ENCODE measurements around the gene VPS36.

DNA sequence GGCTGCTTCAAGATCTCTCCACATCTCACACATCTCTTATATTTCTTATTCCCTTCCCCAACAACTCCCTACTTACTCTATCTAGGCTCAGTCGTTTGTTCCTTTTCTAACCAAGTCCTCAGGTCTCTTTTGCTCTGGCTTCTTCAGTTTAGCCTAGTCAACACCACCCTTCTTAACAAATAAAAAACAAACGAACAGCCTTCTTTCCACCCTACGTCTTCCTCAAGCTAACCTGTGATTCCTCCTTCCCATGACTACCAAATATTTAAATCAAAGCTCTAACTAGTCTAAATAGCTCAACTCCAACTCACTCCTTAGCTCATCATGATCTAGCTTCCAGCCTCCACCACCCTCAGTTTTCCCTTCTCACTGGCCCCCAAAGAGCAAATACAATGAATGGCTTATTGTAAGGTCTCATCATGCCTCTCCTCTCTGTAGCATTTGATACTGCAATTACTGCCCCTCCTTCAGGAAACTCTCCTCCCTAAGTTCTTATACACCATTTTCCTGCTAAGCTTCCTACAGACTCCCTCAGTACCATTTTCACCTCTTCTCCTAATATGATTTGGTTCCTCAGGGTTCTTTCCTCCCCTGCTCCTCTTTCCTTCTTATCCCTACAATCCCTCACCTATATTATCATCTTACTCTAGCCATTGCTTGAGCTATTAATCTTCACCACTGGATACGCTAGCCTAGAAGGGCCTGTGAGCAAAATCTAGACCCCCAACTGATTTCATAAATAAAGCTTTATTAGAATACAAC is 12.8 kb downstream of the KPNA3 start:
- PRO-cap, result no peak

GRCh38 chr13:49792855-49792917 is 204 bp upstream of the KPNA3 start:
- PRO-cap, result no peak

- PRO-cap, result no peak
Observed at GRCh38 chr13:50080876-50081452, 65.7 kb downstream of the KCNRG start.

DNA sequence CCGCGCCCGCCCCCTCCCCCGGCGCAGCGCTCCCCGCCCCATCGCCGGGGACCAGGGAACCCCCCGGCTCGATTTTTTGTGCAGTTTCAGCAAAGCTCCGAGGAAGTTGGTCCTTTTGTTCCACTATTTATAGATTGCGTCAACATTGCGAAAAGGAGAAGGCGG is 110.1 kb downstream of the KCNRG start:
- PRO-cap, result bidirectional peak, plus-strand start outside the sequence, minus-strand start at position 107 of the sequence

GRCh38 chr13:50126604-50126868 is 111.3 kb downstream of the KCNRG start:
- PRO-cap, result no peak

DNA sequence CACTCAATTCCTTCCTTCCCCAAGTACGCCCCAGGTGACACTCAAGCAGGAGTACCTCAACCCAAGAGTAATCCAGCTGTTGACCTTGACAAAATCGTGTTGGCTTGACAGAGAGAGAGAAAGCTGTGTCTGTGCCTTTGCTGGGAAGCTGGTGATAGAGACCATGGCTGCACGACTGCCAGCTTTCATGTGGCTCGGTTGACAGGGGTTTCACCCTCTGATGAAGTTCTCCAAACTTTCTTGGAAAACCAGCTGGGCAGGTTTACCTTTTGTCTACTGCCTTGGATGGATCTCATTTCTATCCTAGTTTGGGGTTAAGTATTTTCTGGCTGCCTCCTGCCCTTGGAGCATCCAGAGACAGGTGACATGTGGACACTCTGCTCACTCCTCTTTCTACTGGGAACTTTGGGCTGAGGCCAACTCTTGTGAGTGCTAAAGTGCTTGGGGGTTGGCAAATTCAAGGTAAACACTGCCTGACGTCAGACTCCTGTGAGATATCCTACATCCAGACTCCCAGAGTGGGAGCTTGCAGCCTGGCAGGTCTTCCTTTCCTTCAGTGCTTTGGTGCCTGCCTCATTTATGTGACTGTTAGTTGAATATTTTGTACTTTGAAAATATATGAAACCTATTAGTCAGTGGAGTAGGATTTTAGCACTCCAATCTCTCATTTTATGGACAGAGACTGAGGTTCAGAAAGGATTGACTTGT is 388.0 kb downstream of the KCNRG start:
- PRO-cap, result no peak

GRCh38 chr13:50810908-50811468 is 32.5 kb downstream of the DLEU7 start:
- PRO-cap, result no peak

GRCh38 chr13:50893600-50894009 is 16.0 kb upstream of the RNASEH2B start:
- PRO-cap, result no peak

- PRO-cap, result no peak
Observed at GRCh38 chr13:51380161-51380724, 40.8 kb downstream of the SERPINE3 start.

- PRO-cap, result no peak
Observed at GRCh38 chr13:51447545-51448194, 5.2 kb downstream of the INTS6 start.

GRCh38 chr13:51449060-51449412 is 3.8 kb downstream of the INTS6 start:
- PRO-cap, result no peak

DNA sequence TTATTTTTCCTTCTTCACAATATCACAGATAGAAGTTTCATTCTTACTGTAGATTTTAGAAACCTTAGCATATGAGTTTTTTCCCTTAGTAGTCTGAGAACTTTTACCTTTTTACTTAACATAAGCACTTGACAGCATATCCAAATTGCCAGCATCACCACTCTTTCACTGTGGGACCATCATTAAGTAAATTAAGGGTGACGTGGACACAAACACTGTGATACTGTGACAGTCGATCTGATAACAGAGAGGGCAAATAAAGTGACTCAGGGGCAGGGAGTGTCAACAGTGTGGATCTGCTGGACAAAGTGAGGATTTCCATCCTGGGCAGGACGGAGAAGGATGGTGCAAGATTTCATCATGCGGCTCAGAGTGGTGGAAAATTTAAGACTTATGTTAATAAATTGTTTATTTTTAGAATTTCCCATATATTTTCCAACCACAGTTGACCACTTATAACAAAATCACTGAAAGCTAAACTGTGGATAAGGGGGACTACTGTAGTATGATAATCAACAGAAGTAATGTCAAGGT is 60.0 kb upstream of the WDFY2 start:
- PRO-cap, result no peak

DNA sequence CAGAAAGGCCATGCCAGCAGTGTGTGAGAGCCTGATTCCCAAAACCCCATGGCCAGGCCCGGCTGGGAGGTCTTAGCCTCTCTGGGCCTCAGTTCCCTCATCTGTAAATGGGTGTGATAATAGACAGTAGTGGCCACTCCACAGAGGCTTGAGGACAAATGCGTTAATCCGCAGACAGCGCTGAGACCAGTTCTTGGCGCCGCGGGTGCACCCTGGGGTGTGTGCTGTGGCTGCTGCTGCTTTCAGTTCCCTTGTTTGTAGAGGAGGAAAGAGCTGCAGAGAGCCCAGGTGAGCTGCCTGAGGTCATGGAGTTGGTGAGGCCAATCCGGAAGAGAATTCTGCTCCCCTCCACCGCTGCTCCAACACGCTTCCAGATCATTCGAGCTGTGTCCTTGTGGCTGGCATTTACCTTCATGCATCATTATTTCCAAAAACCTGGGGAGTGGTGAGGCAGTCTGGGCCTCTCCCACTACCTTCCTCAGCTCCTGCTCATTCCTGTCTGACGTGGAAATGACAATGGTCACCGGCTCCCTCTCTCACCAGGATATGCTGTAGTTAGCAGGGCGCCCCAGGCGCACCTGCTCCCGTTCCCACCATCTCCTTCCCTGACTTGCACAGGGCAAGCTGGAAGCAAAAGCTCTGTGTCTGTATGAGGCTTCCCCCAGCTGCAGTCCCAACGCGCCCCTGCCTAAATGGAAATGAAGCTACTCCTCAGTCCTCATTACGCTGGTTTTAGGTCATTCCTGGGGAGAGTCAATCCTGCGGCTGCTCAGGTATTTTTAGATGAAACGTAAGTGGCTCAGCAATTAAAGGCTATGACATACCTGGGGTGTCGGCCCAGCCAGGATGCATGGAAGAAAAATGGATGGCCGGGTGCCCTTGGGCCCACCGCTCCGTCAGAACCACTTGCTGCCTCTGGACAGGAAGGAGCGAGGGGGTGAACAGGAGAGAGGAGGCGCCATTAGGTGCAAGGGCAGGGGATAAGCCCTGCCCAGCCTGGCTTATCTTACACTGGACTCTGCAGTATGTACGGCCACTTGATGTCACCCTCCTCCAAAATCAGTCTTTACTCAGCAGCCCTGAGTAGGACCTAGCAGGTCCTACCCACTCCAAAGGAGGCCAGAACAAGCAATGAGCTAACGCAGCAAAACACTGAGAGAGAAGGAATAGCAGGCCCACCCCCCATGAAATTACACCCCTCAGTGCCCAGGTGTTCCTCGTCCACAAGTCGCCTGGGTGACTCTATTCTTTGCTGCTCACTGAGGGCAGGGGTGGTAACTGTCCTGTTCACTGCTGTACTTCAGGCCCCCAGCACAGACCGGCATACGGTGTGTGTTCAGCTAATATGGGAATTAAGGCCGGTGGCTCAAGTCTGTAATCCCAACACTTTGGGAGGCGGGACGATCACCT is 32.5 kb downstream of the DHRS12 start:
- PRO-cap, result no peak

DNA sequence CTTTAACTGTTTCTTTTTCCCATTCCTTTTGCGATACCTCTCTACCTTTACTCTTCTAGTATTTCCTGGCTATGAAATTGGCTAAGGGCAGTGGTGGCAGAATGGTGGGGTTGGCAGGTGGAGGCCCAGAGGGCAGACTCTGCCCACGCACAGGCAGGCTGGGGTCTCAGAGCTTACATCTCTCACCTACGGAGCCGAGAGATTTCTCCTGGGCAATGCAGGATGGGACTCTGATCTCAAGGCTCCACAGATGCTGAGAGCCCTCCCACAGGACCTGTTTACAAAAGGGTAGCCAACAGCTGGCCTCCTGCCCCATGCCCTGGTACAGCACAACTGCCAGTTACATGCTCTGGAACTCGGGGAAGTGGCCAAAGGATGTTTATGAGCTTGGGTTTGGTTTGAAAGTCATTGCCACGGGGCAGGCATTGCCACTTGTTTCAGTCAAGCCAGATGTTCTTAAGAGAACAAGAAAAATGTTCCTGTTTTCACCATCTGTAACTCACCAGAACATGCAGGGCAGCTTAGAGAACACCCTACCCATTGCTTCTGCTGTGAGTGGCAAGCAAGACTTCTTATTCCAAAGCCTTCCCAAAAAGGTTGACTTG is 3.5 kb downstream of the DHRS12 start:
- PRO-cap, result no peak

DNA sequence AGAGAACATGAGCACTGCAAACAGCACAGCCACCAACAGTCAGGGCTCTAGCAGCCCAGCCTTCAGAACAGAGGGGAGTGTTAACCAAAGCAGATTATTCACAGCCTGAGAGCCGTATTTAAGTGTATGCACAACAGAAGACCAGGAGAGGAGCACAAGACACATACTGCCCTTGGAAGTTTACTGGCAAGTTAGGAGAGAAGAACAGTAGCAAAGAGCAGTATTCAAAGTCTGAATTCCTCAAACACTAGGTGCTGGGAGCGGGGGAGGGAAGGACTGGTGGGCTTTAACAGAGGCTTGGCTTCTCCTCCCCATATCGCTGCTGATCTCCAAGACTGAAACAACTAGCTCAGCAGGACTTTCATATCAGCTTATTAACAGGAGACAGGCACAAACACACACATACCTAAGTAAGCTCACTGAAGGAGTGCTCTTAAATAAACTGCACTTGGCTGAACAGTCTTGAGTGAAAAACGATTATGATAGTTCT is 12.2 kb downstream of the ATP7B start:
- PRO-cap, result no peak

DNA sequence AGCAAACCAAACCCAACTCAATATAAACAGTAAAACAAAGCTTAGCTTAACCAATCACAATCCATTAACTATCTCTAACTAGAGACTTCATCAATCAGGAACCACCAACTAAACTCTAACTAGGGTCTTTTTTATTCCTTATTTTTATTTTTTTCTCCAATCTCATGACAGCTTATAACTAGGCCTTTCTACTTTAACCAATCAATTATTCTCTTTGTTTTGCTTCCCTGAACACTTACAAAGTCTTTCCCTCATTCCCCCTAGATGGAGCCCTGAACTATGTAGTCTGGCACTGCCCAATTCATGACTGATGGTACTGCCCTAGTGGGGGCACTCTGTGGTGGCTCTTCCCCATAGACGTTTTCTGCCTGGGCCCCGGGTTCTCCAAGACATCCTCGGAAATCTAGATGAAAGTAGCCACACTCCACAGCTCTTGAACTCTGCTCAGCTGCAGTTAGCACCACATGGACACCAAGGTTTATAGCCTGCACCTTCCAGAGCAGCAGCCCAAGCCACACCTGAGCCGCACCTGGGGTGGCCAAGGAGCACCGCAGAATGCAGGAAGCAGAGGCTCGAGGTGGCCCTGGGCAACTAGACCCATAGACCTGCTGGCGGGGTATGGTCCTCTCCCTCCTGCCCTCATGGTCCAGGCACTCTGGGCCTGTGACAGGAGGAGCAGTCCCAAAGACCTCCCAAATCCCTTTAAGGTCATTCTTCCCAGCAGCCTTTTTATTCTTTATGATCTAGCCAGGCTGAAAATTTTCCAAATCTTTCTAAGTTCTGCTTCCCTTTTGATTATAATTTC is 6.6 kb downstream of the ATP7B start:
- PRO-cap, result no peak

DNA sequence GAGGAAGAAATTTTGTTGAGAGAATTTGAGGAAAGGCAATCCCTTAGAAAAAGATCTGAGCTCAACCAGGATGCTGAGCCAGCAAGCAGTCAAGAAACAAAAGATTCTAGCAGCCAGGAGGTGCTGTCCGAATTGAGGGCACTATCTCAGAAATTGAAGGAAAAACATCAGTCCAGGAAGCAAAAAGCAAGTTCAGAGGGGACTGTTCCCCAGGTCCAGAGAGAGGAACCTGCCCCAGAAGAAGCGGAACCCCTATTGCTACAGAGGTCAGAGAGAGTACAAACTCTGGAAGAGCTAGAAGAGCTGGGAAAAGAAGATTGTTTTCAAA is 5.5 kb downstream of the UTP14C start:
- PRO-cap, result no peak

DNA sequence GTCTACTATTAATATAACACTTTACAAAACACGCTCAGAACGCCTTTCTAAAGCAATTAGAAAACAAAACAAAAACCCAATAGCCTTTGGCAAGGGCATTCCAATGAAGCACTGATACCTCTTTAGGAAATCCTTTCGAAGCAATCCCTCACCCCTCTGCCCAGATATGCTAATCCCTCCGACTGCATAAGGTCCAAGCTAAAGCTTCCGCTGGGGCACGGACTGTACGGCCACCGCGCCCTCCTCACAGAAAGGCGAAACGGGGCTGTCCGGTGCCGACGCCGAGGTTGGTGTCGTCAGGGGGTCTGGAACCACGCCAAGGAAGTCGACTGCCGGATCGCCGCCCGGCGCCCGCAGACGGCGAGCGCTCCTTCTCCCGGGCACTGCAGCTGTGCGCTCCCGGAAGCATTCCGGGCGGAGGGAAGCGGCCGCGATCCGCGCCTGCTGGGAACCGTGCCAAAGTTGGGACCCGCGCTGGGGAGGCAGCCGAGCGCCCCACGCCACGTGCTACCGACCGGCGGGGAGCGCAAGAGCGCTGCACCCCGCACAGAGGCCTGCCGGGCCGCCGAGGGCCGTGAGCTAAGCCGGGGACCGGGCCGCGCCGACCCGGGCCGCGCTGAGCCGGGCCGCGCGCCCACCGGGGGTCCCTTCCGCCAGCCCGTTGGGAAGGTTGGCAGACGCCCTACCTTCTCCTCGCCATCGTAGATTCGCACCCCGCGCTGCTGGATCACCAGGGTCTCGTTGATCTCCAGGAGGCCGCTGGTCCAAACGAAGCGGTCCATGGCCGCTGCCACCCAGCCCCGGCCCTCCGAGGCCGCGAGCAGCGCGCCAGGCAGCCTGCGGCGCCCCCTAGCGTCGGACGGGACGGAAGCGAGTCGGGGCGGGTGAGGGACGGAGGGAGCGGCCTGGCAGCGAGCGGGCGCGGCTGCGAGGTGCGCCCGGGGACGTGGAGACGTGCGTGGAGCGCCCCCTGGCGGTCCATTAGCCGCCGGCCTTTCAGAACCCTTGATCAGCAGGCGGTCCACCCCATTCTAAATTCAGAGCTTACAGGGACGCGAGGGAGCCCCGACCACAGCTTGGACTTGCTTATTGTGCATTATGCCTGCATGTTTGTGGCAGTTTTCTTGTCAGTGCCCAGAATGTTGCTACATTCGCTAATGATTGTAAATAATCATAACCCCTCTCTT is at the start of gene VPS36:
Gene VPS36 (minus strand): TSS at position 822 of the 1,187 bp plus-strand sequence.
- PRO-cap, result unidirectional peak, minus-strand start at position 818 of the sequence

GRCh38 chr13:52623714-52624066 is 18.5 kb upstream of the HNRNPA1L2 start:
- PRO-cap, result no peak

DNA sequence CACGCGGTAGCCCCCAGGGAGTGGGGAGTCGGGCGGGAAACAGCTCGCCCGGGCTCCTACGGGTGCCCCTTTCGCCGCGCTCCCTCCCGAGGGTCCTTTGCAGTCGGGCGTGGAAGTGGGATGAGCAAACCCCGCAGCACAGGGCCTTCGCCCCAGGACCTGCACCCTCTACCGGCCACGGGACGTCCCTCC is 478 bp downstream of the CNMD start:
- PRO-cap, result no peak